H7 (cell line): ENCODE results near the genes CDC20 and ARTN.

GRCh38 chr1:43250296-43250909, 19.4 kb upstream of the TMEM125 start:
- RAMPAGE, long total RNA, result no peak

DNA sequence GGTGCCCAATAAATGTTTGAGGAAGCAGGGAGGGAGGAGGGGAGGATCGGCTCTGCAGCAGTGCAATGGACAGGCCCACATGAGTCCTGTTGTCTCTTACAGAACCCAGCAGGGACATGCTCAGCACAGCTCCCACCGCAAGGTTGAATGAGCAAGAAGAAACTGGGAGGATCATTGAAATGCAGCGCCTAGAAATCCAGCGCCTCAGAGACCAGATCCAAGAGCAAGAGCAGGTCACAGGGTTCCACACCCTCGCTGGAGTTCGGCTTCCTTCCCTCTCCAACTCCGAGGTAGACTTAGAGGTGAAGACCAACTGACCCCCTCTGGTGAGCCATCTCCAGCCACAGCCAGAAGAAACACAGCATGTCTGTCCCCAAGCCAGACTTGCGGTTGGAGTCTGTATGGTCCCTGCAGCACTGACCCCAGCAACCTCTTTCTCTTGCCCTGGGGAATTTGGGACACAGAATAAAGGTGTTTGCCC, 15.9 kb upstream of the TMEM125 start:
- RAMPAGE, long total RNA, result no peak

- RAMPAGE, long total RNA, result no peak
Observed at GRCh38 chr1:43256638-43257226, 13.1 kb upstream of the TMEM125 start.

GRCh38 chr1:43271291-43272177, 1.8 kb downstream of the TMEM125 start:
- RAMPAGE, long total RNA, result no peak

DNA sequence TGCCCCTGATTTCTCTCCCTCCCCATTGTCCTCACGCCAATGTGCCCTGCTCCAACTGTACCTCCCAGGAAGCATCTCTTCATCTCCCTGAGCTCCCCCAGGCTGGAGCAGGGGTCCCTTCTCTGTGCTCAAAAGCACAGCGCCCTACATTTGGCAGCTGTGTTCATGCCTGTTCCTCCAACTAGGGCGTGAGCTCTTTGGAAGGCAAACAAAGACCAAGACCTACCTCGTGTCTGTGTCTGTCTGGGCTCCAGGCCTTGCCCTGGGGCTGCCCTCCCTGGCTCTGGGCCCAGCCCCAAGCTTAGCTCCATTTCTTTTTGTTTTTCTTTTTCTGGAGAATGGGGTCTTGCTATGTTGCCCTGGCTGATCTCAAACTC, 3.0 kb downstream of the TIE1 start:
- RAMPAGE, long total RNA, result no peak

GRCh38 chr1:43358596-43359412, at the start of gene CDC20:
TSS of gene CDC20 (plus strand) at chr1:43358981.
- RAMPAGE, long total RNA, result start-site peak on the minus strand at chr1:43358664-43358705, 16 reads; start-site peak on the plus strand at chr1:43358953-43359006, 1,839 reads

GRCh38 chr1:43368099-43368794, 436 bp upstream of the ELOVL1 start:
- RAMPAGE, long total RNA, result no peak

- RAMPAGE, long total RNA, result no peak
Observed at GRCh38 chr1:43381811-43382613, 7.6 kb downstream of the MED8 start.

- RAMPAGE, long total RNA, result no peak
Observed at GRCh38 chr1:43494174-43494582, 36.5 kb upstream of the PTPRF start.

DNA sequence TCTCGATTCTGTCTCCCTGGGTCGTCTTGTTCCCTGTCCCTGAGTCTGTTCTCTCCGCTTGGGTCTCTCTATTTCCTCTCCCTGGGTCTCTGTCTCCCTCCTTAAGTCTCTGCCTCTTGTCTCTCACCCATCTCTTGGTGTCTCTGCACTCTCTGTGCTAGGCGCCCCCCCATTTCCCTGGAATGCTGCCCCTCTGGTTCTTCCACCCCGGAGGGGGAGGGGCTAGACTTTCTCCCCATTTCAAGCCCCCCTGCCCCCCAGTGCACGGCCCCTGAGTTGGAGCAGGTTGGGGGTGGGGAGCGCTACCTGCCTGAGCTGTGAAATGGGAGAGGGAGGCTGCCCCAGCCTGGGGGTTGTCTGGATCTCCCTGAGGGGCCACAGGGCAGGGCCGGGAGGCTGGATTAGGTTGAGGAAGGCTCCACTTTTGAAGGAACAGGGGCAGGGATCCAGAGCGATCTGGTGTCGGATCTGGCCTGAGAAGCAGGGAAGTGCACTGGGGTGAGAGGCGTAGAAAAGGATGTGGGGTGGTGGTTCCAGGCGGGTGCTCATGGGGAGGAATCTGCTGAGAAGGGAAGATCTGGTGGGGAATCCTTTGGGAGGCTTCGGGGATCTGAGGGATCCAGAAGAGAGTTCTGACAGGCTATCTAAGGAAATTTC, 1.5 kb downstream of the PTPRF start:
- RAMPAGE, long total RNA, result no peak

GRCh38 chr1:43537312-43537982, 6.8 kb downstream of the PTPRF start:
- RAMPAGE, long total RNA, result no peak

GRCh38 chr1:43549932-43551049, 19.6 kb downstream of the PTPRF start:
- RAMPAGE, long total RNA, result no peak

DNA sequence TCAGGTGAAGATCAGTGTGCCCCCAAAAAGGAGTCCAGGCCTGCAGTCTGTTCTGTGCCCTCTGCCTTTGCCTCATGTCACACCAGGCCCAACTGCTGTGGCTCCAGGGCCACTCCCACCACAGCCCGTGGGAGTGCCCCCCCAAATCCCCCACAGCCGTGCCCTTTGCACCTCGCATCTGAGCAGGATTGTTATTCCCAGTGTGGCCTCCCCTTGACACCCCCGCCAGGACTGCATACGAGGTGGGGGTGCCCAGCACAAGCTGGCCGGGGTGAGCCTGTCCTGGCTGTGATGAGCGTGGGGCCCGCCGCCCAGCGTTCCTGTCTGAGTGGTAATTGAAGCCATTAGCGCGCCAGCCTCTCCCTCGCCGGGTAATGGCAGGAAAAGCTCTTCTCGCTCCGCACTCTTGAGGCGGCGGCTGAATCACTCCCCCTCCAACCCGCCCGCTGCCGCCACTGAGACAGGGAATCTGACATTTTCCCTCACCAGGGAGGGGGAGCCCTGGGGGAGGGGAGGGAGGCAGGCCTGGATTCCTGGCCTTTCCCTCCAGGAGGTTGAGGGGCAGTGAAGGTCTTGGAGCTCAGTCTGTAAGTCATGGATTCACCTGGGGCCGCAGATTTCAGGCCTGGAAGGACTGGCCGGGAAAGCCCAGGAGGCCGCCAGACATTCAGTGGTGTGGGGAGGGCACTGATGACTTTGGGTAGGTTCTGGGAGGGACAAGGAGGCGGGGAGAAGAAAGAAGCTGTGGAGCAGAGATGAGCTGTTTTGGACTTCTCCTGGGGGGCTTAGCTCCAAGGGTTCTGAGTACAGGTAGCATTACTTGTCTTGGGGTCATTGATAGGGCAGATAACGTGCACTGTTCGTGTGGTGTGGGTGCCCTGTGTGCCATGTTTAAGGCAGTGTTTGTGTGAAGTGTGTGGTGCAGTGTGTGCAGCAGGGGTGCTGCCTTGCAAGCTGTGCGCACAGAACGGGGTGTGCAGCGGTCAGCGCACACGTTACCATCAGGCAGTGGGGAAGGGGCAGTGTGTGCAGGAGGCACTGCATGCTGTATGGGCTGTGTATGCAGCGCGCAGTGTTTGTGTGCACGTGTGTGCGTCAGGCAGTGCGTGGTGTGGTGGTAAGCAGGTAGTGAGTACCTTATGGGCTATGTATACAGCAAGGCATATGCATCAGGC, 28.0 kb downstream of the PTPRF start:
- RAMPAGE, long total RNA, result no peak

GRCh38 chr1:43915987-43916504, 17.6 kb upstream of the ARTN start:
- RAMPAGE, long total RNA, result no peak

DNA sequence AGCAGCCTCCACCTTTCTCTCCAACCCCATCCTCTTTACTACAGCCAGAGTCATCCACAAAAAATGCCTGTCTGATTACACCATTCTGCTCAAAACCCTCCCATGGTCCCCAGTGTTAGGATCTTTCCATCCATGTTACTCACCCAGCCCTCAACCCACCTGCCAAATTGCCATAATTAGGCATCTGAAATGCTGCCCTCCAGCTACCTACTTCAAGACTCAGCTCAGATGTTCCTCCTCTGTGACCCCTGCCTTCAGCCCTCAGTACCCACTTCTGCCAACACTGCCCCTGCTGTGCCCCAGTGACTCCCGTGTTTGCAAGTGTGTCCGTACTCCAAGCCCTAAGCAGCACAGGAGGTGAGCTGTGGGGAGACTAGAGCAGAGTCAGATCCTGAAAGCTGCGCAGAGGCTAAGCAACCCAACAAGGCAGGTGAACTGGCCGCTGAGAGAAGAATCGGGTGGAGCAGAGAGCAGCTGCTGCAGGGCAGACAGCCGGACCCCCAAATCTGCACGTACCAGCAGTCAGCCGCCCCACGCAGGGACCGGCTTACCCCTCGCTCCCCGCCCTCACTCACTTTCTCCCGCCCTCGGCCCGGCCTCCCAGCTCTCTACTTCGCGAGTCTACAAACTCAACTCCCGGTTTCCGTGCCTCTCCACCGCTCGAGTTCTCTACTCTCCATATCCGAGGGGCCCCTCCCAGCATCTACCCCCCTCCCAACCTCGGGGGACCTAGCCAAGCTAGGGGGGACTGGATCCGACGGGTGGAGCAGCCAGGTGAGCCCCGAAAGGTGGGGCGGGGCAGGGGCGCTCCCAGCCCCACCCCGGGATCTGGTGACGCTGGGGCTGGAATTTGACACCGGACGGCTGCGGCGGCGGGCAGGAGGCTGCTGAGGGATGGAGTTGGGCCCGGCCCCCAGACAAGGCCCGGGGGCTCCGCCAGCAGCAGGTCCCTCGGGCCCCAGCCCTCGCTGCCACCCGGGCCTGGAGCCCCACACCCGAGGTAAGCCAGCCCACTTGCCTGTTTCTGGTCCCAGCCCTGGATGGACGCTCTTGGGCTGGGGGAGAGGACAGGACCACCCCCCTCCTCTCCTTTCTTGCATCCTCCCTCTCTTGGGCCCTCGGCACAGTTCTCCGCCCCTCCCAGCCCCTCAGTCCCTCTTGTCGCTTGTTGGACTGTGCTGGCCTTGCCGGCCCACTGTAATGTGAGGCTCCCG, at the start of gene ARTN:
TSS of gene ARTN (plus strand) at position 916 of the 1,214 bp plus-strand sequence.
- RAMPAGE, long total RNA, result no peak

GRCh38 chr1:43936043-43936864, 2.7 kb downstream of the ARTN start:
- RAMPAGE, long total RNA, result no peak

DNA sequence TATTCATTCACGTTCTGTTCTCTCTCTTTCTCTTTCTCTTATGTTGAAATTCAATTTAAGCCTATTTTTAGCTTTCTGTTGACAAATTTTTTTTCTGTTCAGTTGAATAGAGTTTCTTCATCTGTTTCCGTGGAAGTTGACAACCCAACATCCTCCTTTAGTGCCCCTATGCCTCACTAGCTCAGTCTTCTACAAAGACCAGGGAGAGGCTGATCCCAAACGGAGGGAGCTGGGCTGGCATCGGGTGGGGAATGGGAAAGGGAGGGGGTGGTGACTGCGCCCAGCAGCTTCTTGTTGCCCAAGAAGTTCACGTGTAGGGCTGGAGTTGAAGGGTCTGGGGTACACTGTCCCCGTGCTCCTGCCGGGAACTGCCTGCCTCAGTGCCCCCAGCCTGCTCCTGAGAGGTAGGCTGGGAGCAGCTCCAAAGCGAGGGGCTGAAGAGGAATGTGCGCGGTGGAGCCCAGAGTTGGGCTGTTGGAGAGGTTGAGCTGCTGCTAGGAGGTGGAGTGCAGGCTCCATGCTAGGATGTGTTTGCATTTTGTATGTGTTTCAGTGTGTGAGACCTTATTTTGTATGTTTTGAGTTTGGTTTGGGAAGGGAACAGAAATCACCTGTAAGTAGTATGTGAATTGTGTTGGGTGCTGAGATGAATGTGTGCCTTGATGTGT, 5.3 kb upstream of the DPH2 start:
- RAMPAGE, long total RNA, result no peak

- RAMPAGE, long total RNA, result no peak
Observed at GRCh38 chr1:43966377-43967219, 3.2 kb upstream of the DPH2 start.

GRCh38 chr1:43980555-43981587, 1.9 kb downstream of the B4GALT2 start:
- RAMPAGE, long total RNA, result no peak

- RAMPAGE, long total RNA, result no peak
Observed at GRCh38 chr1:44217084-44217520, 3.8 kb downstream of the DMAP1 start.